Measurements from ENCODE around the gene FOXI3.

GRCh38 chr2:85912039-85912652 is 23.4 kb upstream of the ST3GAL5 start:
- PRO-cap = no peak

DNA sequence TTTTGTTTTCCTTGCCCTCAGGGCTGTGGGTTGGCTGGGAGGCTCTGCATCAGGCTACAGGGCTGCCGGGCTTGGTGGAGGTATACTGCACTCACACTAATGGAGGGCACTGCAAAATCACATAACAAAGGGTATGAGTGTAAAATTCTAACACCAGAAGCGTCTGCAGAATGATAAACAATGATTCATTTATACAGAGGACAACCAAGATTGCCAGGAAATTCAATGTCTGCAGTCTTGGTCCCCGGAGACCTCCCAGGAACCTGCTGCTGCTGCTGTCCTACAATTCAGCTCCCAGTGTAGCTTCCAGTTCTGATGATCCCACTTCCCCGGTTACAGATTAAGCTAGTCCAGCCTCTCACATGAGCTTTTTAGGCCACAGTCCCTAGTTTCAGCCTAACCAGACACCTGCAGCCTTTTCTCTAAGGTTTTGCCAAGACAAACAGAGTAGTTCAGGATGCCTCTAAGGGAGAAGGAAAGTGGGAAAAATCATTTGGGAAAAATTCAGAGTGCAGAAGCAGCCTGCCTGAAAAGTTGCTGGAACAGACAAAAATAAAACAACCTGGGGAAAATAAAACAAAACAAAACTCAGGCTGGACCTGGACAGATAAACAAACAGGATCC is 32.4 kb upstream of the ST3GAL5 start:
- PRO-cap = no peak

- PRO-cap = no peak
These were observed 39.1 kb downstream of the MRPL35 start for GRCh38 chr2:86238251-86238812.

- PRO-cap = no peak
These were observed 42.3 kb downstream of the REEP1 start for GRCh38 chr2:86295134-86295542.

GRCh38 chr2:86368243-86368807 is 30.9 kb upstream of the REEP1 start:
- PRO-cap = no peak

- PRO-cap = bidirectional peak, plus-strand start at chr2:86441914, minus-strand start at chr2:86441952; unidirectional peak, minus-strand start at chr2:86442229
These were observed 793 bp downstream of the KDM3A start for GRCh38 chr2:86441726-86442602.

GRCh38 chr2:86521845-86523091 is 41.0 kb downstream of the CHMP3 start:
- PRO-cap = no peak

DNA sequence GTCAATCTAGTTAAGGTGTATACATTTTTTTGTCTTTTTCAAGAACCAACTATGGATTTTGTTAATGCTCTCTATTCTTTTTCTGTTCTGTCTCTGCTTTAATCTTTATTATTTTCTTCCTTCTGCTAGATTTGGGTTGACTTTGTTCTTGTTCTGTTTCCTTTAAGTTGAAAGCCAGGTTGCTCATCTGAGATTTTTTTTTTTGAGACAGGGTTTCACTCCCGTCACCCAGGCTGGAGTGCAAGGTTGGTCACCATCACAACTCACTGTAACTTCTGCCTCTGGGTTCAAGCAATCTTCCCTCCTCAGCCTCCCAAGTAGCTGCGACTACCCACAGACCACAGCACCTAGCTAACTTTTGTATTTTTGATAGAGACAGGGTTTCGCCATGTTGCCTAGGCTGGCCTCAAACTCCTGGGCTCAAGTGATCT is 29.9 kb downstream of the CHMP3 start:
- PRO-cap = no peak

DNA sequence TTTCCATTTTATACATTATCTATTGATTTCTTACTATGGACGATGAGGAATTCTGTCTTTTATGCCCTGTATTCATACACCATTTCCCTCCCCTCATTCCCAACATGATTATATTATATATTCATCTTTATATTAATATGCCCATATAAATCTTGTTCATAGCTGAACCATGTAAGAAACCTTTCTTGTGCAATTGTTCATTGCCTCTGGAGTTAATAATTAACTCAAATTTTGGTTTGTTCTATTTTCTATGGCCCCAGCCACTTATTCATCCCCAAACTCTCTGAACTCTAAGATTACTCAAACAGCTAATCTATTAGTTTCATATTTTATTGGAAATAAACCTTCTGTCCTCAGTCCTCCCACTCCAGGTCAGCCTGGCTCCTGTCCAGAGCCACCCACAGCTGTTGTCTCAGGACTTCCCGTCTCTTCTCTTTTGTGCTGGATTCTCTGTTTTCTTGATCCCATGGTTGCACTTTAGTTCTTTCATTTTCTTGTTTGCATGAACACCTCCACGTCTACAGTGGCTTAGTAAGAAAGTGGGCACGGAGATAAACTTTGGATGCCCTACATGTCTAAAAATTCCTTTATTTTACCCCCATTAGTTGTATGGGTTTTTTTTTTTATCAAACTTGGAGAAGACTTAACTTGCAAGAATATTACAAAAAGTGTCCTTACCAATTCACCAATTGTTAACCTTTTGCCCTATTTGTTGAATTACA is 4.5 kb upstream of the RNF103 start:
- PRO-cap = no peak

DNA sequence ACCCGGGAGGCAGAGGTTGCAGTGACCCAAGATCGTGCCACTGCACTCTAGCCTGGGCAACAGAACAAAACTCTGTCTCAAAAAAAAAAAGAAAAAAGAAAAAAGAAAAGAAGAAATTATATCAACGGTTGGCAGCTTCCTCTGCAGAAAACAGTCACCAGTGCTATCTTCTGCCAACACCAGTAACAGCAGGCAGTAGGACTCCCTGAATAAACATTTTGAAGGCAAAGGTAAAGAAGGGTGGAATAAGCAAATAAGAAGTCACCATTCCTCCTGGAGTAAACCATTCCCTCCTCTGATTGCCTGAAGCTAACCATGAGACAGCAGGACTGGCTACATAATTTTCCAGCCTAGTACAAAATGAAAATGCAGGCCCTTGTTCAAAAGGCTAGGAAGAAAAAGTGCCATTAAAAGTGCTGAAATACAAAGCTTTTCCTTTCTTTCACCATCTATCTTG is 9.0 kb upstream of the RNF103 start:
- PRO-cap = no peak

DNA sequence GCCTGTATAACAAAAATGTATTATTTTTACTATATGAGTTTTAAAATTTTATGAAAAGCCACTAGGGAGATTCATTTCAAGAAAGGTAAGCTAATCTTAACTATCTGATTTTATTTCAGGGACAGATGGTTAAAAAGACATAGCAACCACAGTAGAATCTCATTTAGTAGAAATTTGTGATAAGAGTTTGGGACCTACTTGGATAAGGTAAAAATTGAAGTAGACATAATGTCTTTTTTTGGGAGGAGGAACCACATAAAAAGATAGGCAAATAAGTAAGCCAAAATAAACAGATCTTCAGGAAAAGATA is 30.2 kb upstream of the RMND5A start:
- PRO-cap = no peak

GRCh38 chr2:86791174-86791705 is 527 bp upstream of the CD8A start:
- PRO-cap = no peak

DNA sequence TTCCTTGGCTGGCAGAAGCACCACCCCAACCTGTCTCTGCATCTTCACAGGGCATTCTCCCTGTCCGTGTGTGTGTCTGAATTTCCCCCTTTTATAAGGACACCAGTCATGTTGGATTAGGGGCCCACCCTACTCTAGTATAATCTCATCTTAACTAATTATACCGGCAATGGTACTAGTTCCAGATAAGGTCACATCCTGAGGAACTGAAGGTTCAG is 175.9 kb upstream of the PLGLB2 start:
- PRO-cap = no peak

- PRO-cap = no peak
These were observed at the start of gene FOXI3 for GRCh38 chr2:88451990-88452983. Gene FOXI3, minus strand, starts transcription at chr2:88452693.

DNA sequence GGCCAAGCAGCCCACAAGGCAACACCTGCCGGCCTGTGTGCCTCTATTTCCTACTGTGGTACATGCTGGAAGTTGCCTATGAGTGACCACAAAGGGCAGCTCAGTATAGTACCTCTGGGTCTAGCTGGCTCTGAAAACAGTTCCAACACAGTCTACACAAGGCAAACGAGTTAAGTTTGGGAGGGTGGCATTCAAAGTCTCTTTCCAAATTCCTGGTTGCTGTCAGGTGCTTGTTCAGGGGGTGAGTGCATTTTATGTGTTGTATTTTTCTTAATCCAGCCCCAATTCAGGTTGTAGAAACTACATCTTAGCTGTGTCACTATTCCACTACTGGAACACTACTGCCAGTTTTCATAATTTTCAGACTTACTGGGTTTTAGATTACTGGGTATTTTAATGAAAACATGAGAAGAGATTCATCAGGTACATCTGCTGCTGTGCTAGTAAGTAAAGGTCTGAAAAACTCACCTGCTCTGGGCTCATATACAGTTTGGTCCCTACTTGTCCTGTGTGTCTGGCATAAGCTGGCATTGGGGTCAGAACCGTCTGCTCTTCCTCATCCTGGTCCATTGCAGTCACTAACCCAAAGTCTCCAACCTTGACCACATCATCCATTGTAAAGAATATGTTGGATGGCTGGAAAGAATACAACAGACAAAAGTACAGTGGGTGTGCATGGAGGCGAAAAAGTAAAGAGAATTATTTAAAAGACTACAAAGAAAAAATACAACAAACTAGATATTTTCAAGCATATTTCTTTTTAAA is 46.1 kb downstream of the TEX37 start:
- PRO-cap = no peak

- PRO-cap = no peak
These were observed 27.1 kb downstream of the EIF2AK3 start for GRCh38 chr2:88599977-88600815.

DNA sequence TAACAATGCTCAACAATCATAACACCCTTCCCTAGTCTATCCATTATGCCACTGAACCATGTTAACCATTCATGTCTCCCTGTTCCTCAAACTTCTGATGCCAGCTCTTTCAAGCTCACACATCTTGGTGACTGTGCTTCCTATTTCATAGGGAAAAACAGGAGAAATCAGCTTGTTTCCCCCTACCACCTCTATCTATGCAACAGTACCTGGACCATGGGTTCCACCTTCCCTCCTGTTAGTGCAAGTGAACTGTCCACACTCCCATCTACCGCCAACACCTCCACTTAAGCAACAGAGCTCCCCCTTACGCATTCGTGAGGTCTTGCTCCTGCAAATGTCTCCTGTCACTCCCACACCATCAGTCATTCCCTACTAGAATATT is 12.3 kb downstream of the EIF2AK3 start:
- PRO-cap = no peak

DNA sequence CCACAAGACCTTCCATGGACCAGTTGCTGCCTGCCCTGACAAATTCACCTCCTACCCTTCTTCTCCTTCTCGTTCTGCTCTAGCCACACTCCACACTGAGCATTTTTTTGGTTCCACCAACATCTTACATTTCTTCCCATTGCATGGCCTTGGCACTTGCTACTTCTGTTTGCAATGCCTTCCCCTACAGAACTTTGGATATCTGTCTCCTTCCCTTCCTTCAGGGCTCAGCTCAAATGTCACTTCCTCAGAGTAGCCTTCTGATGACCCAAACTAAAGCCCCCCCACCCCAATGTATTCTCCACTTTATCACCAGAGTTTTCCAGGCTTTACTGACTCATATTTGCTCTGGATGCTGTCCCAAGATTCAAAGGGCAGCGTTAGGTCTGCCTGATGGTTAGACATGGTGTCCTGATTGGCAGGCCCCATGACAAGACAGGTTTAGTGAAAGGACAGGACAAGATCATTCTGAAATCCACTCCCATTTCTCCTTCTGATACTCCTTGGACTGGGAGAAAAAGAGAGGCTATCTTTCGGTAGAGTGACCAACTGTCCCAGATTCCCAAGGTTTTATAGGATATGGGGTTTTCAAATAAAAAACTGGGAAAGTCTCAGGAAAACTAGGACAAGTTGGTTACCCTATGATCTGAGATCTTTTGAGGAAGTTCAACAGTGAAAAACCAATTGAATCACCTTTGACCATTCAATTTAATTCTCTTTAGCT is 22.6 kb upstream of the RPIA start:
- PRO-cap = no peak

DNA sequence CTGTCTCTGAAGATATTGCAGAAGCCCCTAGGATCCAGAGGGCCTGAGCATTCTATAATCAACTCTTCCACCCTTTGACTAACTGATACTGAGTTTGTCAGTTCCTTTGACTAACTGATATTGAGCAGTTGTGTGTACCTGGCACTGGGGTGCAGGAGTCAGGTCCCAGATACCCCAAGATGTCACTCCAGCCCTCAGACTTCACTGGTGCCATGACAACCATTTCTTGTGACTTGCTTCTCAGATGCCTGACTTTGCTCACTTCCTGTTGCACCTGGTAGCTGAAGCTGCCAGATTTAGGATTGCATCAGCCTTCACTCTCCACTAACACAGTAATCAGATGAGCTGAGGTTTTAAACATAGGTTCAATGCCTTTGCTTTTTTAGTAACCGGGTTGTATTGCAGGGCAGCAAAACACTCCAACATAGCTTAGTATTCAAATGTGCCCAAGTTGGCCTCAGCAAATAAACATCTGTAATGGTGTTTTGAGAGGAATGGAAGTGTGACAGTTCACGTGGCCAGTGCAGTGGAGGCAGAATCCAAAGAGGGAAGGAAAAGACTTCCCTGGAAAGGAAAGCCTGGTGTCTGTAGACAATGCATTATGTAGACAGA is 62.8 kb downstream of the RPIA start:
- PRO-cap = no peak

DNA sequence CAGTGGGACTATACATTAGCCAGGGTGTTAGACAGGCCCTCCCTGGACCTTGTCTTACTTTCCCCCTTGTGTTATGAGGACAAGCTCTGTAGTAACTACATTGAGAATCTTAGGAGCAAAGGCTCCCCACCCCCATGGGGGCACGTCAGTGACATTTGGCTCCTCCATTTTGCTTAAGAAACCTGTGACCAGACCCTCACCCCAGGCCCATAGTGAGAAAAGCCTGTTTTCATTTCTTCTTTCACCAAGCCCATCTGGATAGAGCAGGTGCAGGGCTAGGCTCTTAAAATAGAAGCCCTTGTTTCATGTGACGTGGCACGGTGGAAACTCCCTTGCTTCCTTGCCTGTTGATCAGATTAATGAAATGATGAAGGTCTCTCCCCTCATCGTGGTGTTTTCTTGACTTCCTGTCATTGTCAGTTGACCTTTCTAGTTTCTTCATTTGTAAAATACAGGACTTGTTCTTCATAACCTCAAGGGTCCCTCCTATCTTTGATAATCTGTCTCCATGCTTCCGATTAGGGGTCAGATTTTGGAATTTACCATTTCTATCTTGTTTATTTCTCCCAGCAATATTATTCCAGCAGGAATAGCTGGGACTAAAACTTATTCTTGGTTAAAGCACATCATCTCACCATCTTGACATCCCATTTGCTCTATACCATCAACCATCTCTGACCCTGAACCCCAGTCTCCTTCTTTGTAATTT is 146.9 kb downstream of the RPIA start:
- PRO-cap = no peak